M059J (cell line): ENCODE data around the genes CBX5 and MUCL1.

DNA sequence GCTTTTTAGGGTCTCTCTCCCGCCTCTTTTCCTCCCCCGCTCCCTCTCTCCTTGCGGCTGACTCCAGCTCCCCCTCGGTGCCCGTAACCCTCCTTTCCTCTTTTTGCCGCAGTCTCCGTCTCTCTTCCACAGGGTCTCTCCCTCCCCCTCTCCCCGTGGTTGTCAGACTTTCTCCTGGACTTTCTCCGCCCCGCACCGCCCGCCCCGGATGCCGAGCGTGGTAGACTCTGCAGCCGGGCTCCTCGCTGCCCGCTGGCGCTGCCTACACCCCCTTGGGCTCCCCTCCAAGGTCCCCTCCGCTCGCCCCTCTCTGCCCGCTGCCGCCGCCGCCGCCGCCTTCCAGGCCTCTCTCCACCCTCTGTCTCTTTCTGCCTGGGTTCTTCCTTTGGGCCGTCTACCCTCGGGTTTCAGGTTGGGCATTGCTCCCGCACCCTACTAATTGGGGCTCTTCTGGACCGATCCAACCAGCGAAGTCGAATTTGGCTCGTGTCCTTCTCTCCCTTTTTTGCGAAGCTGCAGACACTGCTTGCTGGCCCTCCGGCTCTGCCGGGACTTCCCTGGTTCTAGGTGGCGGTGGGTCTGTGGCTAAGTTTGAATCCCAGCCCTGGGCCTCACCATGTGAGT, 24.7 kb upstream of the CALCOCO1 start:
- RAMPAGE, long total RNA: no peak

- RAMPAGE, long total RNA: no peak
These were observed 2.7 kb downstream of the HOXC11 start for GRCh38 chr12:53975498-53976065.

DNA sequence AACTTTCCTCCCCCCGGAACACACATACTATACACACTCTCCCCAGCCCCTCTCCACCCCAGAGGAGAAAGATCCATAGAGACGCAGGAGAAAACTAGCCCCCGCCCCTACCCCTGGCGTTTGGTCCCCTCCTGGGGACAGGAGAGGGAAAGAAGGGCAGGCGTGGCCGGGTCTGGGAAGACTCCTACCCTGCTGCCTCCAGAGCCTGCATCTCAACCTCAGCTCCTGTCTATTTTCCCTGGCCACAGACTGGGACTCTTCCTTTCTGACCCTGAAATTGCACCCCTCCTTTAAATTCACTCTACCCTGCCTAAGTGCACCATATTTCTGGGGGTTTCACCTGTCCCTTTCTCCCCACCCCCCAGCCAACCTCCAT, 1.6 kb upstream of the HOXC9 start:
- RAMPAGE, long total RNA: no peak

GRCh38 chr12:54005169-54005897, 3.5 kb upstream of the HOXC8 start:
- RAMPAGE, long total RNA: no peak

DNA sequence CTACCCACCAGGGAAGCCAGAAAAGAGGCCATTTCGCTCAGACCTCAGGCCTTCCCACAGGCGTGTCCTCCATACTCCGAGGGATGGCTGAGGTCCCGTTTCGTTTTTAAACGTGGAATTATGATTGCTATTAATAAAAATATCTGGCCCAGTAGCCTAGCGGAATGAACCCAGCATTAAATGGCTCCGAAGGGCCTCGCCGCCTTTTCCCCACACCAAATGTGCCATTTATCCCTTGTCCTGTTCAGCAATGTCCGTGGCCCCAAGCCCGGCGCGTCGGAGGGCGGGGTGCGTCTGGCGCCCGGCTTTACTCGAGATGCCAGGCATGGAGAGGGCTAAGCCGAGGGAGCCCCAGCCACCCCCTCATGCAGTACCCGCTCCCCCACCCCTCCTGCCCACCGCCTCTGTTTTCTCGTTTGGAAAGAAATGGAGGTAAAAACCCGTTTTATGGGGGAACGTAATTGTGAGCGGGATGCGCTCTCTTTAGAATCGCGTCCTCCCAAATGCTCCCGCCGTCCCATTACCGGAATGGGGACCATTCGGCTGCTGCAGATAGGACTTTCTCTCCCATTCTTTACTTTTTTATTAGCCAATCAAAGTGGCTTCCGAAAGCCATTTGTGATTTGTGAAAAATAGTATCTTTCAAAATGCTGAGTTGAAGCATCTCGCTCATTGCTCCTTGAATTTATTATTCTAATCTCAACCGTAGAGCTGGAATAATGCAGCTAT, 5.8 kb downstream of the HOXC8 start:
- RAMPAGE, long total RNA: no peak

GRCh38 chr12:54026053-54026423, 2.2 kb upstream of the HOXC6 start:
- RAMPAGE, long total RNA: no peak

DNA sequence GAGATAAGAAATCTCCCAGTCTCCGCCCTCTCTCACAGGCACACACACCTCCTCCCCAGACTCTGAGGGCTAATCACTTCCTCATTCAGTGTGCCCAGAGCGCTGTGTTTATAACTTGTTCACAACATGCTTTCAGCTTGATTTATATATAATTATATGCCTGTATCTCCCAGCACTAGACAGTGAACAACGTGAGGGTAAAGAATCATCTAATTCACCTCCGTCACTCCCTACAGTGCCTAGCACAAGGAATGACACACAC, 13.3 kb downstream of the SMUG1 start:
- RAMPAGE, long total RNA: no peak

DNA sequence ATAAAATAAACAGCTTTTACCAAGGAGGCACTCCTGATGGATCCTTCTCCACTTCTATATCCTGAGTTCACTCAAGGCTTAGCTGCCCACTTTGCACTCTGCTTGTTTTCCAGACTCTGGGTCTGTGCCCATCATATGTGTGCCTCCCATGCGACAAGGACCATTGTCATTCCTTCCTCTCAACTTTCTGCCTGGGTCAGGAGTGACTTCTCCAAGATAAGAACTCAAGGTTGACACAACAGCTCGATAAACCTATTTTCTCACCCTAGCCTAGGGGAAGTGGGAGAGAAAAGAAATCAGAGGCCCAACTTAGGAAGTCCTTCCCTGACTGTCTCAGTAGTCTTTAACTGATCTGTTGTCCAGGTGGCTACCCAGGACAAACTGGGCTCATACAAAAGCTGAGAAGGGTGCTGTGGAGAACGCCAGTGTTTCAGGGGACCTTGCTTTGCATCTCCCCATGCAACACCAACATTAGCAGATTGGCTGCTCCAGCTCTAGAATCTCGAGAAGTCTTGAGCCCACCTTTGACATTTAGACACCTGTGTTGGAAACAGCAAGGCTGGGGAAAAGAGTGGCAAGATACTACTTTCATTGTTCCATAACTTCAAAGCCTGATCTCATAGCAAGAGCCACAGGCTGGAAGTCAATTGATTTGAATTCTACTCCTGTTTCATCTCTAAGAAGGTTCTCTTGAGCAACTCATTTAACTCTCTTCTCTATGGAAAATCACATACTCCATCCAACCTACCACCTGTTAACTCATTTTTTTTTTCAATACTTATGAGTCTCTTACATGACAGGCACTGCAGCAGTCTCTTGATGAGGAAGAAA, 1.5 kb downstream of the SMUG1 start:
- RAMPAGE, long total RNA: no peak

DNA sequence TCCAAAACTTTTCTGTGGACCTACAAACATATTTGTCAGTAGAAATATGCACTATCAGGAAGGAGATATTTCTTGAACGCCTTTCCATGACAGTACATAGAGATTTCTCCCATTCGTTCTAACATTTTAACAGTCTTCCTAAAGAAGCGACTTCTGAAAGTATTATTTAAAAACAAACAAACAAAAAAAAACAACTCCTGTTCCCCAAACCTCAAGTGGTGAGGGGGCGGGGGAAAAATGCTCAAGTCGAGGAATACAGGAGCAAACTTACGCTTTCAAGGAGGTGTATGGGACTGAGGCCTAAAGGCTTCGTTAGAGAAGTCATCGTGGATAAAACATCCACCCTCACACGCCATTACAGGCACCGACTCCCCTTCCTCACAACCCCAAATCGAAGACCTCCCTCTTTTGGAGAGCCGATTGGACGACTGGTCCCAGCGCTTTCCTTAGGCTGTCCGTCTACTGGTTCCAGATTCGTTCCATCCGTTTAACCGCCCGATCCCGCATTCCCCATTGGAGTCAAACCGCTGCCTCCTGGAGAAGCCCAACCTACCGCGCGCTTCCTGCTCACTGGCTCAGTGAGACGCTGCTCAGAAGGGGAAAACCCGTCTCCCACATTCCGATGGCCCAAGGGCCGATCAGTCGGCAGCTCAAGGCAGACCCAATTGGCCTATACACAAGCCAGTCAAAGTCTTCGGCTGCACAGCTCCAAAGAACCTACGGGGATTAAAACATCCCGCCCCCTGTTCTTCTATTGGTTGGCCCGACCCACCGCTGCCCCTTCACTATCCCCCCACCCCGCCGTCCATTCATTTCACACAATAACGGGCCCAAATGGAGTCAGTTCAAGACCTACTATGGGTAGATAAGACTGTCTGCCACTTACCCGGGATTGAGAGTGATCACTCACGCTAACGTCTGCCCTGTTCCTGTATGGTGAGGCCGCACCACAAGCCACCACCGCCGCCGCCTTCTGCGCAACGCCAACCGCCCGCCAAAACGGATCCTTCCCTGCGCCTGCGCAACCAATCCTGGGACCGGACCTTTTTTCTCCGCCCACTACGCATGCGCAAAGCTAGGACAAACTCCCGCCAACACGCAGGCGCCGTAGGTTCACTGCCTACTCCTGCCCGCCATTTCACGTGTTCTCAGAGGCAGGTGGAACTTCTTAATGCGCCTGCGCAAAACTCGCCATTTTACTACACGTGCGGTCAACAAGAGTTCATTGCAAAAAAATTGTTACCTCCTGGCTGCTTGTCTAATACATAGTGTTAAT, at the start of gene CBX5:
TSS of gene CBX5 (minus strand) at position 1,001 of the 1,276 bp plus-strand sequence.
- RAMPAGE, long total RNA: no peak

DNA sequence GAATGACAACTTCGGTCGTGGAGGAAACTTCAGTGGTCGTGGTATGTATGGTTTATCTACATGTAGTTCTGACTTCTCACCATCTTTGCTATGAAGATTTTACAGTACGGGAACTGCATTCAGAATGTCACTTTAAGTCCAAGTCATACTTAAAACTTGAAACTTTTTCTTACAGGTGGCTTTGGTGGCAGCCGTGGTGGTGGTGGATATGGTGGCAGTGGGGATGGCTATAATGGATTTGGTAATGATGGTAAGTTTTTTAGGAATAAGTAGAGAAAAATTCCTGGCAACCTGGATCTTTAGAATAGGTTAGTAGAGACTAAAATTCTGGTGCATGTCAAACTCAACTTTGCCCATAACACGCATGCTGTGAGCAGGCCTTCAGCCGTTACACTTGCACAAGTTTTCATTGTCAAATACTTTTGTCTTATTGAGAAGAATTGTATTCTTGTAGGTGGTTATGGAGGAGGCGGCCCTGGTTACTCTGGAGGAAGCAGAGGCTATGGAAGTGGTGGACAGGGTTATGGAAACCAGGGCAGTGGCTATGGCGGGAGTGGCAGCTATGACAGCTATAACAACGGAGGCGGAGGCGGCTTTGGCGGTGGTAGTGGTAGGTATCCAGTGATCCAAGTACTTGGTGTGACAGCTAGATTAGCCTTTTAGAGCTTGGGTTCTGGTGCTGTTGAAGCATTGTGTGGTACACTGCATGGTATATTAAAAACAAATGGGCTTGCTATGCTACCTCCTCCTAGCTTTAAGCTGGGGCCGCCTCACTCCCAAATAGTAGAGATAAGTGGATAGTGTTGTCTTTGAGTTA, 2.3 kb downstream of the HNRNPA1 start:
- RAMPAGE, long total RNA: no peak

GRCh38 chr12:54292369-54293117, 8.3 kb downstream of the NFE2 start:
- RAMPAGE, long total RNA: no peak

- RAMPAGE, long total RNA: no peak
These were observed 8.8 kb downstream of the GPR84 start for GRCh38 chr12:54355386-54356012.

DNA sequence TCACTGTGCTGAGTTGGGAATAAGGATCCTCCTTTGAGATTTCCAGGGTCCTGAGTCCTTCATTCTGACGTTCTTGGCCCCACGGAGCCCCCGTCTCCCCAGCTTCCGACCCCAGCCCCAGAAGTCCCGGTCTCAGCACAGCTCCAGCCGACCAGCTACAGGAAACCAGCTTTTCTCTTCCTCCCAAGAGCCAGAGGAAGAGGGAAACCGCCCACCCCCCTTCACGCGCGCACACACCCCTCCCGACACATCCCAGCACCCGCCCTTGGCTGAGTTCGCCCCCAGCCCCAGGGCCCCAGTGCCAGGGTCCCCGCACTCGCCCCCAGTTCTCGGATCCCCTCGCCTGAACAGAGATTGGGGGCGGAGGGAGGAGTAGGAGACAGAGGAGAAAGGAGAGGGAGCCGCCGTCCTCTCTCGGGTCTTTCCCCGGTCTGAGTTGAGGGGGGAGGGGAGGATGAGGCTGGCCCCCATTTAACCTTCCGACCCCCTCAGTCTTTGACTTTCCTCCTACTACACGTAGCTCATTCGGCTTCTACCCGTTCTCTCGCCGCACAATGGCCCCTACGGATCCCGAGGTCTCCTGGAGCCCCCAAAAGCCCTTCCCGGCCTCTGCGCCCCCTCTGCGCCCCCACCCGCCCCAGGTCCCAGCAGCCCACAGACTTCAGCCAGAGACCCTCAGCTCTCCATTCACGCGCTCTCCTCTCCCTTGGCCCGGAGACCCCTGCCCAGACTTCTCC, 908 bp downstream of the ITGA5 start:
- RAMPAGE, long total RNA: no peak

- RAMPAGE, long total RNA: no peak
These were observed 1.9 kb upstream of the ITGA5 start for GRCh38 chr12:54420446-54421785.

- RAMPAGE, long total RNA: no peak
These were observed 25.6 kb downstream of the NCKAP1L start for GRCh38 chr12:54522928-54523844.

GRCh38 chr12:54854294-54854716, at the start of gene MUCL1:
MUCL1 (plus strand) TSS chr12:54854516.
- RAMPAGE, long total RNA: no peak

GRCh38 chr12:55729975-55730836, 1.4 kb upstream of the CD63 start:
- RAMPAGE, long total RNA: no peak

GRCh38 chr12:55737687-55738919, 4.8 kb upstream of the GDF11 start:
- RAMPAGE, long total RNA: no peak

DNA sequence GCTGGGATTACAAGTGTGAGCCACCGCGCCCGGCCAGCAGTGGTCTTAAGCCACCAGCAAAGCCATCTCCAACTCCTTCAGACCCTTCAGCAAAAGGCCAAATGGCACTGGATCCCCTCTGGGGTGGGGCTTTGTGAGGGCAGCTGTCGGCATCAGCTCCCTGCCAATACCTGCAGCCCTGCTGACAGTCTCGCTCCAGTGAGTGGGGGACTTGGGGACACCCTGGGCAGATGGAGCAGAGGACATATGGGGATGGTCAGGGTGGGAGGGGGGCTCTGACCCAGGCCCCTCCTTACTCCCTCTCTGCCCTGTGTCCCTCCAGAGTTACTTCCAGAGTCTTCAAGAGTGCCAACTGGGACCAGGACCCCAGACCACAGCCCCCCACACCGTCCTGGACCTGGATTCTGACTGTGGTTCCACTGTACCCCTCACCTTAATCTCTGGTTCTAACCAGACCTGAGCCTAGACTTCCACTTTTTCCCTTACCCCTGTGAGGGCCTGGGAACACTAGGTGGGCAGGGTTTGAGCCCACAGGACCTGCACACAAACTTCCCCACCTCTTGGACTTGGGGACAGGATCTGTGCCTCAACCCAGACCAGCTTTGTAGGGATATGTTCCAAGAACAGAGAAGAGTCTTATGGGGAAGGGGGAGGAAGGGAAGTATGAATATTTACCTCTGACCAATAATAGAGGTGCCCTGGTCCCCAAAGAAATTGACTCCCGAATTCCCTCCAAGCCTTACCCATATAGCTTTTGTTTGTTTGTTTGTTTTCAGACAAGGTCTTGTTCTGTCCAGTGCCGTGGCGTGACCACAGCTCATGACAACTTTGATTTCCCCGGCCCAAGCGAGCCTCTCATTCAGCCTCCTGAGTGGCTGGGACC, 5.4 kb upstream of the DNAJC14 start:
- RAMPAGE, long total RNA: no peak

- RAMPAGE, long total RNA: no peak
These were observed 6.5 kb upstream of the DNAJC14 start for GRCh38 chr12:55835622-55836458.